Mesenchymal stem cell of Wharton's jelly (primary cell): ENCODE measurements around the gene ZNF555.

DNA sequence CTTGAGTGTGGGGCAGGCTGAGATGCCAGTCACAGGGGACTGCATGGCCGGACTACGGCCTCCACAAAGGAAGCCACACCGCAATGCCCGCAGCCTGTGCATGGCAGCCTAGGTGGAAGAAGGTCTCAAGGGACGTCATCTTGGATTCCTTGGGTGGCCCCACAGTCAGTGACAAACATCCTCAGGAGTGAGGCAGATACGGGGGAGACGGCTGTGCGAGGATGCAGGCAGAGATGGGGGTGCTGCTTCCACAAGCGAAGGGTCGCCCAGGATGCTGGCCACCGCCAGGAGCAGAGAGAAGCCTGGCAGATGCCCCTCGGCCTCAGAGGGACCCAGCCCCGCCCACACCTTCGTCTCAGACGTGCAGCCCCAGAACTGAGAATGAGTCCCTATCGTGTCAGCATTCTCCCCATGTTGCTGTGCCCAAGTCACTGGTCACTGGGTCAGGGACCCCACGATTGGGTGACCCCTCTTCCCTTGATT is 16.8 kb downstream of the MOB3A start:
- CAGE, long polyA plus RNA, result no peak

GRCh38 chr19:2087044-2087537 is 9.0 kb downstream of the MOB3A start:
- CAGE, long polyA plus RNA, result no peak

GRCh38 chr19:2092742-2093141 is 3.4 kb downstream of the MOB3A start:
- CAGE, long polyA plus RNA, result no peak

- CAGE, long polyA plus RNA, result no peak
Measured at GRCh38 chr19:2132264-2133560, 18.7 kb downstream of the AP3D1 start.

DNA sequence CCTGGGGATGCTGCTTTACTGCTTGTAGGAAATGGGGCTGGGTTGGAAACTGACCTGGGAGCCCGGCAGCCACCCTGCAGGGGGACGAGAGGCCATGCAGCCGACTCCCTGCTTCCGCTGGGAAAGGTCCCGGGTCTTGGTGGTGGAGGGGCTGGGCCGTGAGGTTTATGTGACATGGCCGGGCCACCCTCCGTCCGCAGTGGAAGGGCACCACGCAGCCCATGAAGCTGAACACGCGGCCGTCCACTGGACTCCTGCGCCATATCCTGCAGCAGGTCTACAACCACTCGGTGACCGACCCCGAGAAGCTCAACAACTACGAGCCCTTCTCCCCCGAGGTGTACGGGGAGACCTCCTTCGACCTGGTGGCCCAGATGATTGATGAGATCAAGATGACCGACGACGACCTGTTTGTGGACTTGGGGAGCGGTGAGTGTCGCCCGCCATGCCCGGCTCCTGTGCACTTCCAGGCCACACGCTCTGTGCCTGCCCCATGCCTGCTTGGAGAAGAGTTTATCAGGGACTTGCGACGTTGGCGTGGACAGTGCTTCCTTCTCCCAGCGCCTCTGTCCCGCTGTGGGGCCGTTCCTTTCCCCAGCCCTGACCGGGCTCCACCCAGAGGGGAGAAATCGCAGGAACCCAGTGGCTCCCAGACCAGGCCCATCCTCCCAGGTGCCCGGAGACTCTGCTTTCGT is 27.2 kb downstream of the DOT1L start:
- CAGE, long polyA plus RNA, result no peak

DNA sequence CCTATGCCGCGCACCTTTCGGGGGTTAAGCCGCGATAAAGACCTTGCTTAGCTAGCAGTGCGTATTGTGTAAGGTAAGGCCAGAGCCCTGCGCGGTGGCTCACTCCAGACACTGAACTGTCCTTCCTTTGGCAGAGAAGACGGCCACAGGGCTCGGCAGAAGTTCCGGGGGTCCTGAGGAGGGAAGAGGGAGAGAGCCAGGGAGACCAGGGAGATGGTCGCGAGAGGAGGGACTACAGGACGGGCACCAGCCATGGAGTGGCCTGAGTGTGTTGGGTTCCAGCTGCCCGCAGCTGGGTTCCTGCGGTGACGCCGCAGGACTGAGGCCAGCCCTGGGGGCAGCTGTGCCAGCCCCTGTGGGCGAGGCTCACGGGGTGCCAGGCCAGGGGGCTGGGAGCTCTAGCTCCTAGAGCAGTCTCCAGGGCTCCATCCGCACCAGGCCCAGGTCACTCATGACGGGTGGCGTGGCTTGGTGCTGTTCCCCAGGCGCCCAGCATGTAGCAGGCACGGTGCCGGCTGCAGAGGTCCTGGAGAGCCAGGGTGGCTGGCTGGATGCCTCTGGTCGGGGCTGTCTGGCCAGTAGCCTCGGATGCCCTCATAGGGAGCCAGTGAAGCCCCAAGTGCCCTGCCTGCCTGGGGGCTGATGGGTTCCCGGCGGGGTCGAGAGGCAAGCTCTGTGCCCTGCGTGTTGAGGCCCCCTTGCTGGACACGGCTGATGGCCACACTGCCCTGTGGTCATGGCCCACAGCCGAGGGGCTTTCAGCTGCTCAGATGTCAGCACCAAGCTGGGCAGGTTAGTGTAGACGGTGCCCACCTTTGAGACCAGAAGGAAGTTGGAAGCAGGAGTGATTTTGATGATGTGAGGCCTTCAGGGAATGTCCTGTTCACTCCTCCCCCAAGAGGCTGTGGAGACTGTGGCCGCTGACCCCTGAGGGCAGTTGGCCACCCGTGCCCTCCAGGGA is 7.5 kb downstream of the PLEKHJ1 start:
- CAGE, long polyA plus RNA, result no peak

DNA sequence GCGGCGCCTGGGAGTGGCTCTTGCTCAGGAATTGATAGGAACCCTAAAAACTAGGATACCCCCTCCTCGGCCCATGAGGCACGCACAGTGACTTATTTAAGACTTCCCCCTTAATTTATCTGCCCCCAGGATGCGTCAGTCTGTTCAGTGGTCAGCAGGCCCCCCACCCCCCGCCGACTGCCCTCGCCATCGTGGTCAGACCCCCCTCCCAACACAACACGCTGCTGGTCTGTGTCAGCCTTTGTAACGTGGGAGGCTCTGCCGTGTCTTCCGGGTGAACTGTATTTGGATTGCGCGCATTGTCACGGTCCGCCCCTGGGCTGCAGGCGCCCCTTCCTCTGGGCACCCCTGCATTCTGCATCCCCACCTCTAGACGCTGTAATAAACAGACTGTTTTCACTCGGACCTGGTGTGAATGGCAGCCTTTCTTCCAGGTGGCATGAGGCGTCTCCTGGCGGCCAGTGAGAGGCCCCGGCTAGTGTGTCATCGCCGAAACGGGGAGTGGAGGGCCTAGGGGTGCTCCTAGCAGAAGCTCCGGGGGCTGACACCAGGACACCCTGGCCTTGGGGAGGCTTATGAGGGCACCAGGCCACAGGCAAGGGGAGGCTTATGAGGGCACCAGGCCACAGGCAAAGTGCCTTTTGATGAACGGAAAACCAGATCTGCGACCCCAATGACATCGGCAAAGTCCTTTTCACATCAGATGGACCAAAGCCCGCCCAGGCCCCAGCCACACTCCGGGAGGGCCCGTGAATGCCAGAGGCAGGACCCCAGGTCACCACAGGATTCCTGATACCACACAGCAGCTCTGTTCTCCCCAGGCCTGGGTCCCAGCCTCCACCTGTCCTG is 3.7 kb downstream of the PLEKHJ1 start:
- CAGE, long polyA plus RNA, result no peak

DNA sequence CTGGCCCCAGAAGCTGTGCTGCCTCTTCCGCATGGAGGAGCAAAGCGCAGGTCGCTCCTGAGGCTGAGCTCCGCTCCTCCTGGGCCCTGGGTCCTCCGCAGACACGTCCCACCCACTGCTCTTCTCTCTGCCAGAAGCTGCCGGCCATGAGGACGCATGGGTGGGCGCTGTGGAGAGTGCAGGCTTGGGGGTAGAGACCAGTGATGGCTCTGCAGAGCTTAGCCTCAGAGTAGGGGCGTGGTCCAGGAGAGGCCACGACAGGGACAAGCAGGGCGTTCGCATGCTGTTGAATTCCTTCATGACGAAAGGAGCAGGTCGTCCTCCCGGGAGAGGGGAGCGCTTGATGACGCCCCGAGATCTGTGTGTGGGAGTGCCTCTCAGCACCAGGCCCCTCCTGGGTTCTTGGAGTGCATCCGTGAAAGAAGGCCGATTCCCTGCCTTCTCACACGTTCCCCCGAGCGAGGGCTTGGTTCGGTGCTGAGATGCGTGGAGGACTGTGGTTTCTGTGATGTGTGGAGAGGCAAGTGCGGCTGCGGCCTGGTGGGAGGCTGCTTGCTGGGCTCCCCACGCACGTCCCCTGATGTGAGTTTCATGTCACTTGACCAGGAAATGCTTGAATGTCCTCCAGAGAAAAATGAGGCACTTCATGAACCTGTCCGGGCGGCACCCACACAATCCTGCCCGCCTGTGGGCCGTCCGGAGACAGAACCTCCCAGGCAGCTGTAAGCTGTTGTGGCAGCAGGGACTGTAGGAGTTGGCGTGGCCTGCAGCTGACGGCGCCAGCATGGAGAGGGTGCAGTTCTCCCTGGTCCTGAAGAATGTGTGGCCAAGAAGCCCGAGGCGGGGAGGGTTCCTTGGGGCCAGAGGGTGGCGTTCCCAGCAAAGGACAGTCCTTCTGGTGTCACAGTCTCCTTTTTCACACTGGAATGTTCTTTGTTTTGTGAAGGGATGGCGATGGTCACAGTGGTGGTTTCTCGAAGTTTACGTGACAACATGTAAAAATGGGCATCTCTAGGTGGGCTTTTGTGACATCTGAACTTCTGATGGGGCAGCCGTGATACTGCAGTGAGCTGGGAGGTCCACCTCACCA is 4.6 kb downstream of the SF3A2 start:
- CAGE, long polyA plus RNA, result no peak

DNA sequence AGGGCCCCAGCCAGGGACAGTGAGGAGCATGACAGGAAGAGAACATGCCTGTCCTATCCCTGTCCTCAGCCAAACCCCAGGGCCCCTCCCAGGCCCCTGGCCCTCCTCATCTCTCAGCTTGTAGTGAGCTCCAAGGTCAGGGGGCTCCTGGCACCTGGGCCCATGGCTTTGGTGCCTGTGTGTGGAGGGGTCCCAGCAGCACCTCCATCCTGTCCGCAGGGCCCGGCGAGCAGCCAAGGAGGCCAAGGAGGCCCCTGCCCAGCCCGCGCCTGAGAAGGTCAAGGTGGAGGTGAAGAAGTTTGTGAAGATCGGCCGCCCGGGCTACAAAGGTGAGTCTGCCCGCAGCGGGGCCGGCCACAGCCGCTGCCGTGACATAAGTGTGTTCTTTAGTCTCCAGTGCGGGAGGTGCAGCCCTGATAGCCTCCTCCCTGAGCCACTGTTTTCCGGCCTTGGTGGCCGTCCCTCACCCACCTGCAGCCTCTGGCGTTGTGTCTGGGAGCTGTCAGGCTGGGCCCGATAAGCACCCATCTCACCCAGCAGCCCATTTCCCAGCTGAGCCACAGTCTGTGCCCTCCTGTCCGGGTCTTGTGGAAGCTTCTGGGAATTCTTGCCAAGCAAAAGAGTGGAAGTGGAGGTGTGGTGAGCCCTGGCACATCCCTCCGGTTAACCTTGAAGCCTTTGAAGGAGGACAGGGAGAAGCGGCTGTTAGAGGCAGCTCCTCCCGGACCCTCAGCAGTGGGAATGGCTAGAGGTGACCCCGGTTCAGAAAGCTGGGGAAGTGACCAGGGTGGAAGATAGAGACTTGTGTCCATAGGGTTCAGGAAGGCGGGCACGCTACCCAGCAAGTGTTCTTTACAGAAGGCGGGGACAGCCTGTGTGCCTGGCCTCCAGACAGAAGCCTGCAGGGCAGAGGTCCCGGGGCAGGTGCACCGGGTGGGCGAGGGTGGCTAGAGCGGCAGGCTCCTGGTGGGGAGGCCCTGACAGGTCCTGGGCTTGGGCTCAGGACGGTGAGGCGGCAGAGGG is 3.6 kb upstream of the AMH start:
- CAGE, long polyA plus RNA, result no peak

DNA sequence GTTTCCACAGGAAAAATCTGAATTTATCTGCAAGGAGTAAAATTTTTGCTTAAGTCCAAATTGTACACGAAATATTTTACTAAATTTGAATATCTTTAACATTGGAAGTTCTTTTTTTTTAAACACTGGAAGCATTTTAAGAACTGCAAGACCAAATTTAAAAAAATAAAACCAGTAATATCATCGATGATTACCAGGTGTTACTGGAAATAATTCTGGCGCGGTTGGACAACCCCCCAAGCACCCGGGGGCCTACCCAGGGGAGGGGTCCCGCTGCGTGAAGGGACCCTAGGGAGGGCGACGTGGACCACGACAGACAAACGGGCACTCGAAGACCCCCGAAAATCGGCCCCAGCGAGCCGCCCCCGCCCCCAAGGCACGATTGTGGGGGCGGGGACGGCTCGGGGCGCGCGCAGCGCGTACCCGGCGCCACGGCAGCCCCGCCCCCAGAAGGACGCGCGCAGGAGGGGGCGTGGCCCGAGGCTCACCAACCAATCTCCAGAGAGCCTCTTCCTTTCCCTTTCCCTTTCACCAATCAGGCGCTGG is 12.7 kb upstream of the JSRP1 start:
- CAGE, long polyA plus RNA, result no peak

DNA sequence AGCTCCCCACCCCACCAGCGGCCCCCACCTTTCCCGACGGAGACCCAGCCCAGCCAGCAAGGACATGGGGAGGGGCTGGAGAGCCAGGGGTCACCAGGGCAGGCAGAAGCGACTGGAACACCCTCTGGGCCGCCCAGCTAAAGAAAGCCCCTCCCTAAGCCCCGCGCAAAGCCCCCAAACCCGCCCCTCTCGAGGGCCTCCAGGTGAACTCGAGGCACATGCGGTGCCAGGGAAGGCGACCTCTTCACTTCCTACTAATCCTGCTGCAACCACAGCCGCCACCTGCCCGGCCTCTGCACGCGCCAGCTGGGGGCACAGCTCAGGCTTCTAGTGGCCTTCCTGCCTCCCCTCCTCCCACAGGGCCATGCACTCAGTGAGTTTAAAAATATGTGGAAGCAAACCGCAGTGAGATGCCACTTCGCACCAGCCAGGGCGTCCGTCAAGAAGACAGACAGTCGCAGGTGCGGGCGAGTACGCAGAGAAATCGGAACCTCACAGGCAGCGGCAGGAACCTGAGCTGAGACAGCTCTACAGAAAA is 10.5 kb downstream of the LMNB2 start:
- CAGE, long polyA plus RNA, result no peak

DNA sequence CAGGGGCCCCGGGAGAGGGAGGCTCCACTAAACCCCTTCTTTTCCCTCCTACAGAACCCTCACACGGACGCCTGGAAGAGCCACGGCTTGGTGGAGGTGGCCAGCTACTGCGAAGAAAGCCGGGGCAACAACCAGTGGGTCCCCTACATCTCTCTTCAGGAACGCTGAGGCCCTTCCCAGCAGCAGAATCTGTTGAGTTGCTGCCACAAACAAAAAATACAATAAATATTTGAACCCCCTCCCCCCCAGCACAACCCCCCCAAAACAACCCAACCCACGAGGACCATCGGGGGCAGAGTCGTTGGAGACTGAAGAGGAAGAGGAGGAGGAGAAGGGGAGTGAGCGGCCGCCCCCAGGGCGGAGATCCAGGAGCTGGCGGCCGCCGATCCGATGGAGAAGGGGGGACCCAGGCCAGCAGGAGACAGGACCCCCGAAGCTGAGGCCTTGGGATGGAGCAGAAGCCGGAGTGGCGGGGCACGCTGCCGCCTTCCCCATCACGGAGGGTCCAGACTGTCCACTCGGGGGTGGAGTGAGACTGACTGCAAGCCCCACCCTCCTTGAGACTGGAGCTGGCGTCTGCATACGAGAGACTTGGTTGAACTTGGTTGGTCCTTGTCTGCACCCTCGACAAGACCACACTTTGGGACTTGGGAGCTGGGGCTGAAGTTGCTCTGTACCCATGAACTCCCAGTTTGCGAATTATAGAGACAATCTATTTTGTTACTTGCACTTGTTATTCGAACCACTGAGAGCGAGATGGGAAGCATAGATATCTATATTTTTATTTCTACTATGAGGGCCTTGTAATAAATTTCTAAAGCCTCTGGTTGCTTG is 1.7 kb downstream of the GADD45B start:
- CAGE, long polyA plus RNA, result no peak

DNA sequence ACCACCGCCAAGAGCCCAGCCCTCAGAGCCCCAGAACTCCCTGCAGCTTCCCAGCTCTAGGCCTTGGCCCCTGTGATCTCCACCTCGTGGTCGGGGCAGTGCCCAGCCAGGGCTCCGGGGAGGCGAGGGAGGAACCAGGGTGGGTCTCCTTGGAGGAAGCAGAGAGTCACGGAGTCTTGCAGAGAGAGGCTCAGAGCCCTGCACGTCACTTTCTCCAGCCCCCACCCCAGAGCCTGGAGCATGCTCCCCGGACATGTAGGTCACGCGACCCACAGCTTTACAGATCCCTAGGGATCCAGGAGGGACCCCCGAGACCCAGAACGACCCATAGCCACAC is 11.9 kb downstream of the GADD45B start:
- CAGE, long polyA plus RNA, result no peak

GRCh38 chr19:2621617-2622068 is 80.9 kb downstream of the GNG7 start:
- CAGE, long polyA plus RNA, result no peak

DNA sequence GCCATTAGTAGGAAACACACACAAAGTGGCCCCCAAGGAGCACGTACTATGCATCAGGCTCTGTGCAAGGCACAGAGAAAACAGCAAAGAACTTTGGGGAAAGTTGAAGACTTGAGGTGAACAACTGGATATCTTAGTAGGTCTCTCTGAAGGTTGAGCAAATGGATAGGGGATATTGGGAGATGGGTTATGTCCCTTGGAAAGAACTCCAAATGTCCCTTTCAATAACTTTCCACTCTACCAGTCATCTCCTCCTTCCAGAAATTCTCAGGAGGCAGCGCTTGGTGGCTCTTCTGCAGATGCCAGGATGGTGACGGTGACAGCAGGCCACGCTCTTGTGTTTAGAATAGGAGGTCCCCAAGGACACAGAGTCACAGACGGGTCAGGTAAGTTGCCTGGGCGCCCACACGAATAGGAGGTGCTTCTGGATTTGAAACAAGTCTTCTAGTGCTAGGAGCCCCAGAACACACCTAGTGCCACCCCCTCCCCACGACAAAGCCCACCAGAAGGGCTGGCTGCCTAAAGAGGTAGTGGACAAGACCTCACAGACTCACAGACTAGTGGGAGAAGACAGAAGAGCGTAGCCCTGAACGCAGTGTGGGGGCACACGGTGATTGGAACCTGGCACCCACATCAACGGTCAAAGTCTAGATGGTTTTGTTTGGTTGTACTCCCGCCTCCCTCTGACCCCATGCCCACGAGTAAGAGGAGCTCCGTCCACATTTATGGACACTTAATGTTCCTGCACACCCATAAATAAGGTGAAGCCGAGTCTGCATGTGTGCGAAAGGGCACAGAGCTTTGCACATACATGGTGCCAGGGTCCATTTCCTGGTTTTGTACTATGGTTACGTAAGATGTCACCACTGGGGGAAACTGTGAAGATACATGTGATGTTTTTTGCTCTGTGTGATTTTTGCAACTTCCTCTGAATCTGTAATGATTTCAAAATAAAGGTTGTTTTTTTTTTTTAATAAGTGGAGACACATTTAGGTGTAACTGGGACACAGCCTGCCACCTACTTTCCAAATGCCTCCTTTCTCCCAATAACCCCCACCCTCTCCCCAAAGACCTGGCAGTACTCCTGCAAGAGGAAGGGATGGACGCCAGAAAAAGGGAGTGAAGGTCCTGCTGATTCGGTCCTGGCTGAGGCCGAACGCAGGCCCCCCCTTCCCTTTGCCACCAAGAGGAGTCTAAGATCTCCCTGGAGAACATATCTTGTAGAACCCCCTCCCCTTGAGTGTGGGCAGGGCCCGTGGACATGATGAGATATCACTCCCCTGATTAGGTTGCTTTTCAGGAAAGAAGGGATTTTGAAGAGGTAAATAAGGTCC is 73.0 kb downstream of the GNG7 start:
- CAGE, long polyA plus RNA, result no peak

- CAGE, long polyA plus RNA, result no peak
Measured at GRCh38 chr19:2665204-2665511, 37.3 kb downstream of the GNG7 start.

DNA sequence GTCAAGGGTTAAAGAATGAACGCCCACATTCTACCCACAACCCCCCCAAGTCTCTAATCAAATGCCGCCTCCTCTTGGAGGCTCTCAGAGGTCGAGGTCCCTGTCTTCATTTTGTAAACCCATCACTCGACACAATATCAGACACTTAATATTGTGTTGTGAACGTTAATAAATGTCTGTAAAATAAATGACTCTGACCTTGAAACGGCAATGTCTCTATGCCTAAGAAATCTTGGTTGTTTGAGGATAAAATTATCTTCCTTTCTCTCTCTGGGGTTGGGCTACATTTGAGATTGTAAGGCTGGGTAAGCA is 8.7 kb downstream of the GNG7 start:
- CAGE, long polyA plus RNA, result no peak

DNA sequence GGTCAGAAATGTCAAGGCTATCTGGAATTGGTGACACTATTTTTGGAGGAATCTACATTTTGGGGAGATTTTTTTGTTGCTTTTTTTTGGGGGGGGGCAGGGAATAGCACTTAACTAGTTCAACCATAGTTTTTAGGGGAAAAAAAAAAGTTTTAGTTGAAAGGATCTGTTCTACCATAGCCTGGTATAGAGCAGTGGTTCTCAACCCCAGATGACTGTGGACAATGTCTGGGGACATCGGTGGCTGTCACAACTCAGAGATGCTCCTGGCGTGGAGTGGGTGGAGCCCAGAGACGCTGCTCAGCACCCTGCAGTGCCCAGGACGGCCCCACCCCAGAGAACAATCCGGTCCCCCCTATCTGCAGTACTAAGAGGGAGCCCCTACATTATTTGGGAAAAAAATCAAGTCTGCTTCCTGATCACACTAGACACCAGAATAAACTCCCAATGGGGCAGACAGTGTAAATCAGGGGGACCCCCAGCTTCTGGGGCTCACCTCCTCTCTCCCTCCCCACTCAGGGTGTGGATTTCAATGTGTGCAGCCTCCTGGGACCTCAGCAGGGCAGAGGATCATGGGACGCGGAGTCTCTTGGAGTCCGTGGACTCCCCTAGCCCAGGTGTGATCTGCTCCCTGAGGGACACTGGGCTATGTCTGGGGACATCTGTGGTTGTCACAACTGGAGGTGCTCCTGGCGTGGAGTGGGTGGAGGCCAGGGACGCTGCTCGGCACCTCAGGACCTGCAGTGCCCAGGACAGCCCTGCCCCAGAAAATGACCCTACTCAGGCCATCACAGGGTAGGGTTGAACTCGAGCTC is 8.1 kb downstream of the GNG7 start:
- CAGE, long polyA plus RNA, result no peak

- CAGE, long polyA plus RNA, result no peak
Measured at GRCh38 chr19:2790610-2791417, 5.5 kb downstream of the THOP1 start.

- CAGE, long polyA plus RNA, result start-site peak on the plus strand at chr19:2841460-2841539, 32 and 72 reads in 2 replicates
Measured at GRCh38 chr19:2841383-2842185, at the start of gene ZNF555. Gene ZNF555 (plus strand): TSS chr19:2841475.